Occipital lobe (tissue), 2 donors: Measurements from ENCODE around the genes SPPL2B, TMPRSS9, GADD45B and TLE6.

DNA sequence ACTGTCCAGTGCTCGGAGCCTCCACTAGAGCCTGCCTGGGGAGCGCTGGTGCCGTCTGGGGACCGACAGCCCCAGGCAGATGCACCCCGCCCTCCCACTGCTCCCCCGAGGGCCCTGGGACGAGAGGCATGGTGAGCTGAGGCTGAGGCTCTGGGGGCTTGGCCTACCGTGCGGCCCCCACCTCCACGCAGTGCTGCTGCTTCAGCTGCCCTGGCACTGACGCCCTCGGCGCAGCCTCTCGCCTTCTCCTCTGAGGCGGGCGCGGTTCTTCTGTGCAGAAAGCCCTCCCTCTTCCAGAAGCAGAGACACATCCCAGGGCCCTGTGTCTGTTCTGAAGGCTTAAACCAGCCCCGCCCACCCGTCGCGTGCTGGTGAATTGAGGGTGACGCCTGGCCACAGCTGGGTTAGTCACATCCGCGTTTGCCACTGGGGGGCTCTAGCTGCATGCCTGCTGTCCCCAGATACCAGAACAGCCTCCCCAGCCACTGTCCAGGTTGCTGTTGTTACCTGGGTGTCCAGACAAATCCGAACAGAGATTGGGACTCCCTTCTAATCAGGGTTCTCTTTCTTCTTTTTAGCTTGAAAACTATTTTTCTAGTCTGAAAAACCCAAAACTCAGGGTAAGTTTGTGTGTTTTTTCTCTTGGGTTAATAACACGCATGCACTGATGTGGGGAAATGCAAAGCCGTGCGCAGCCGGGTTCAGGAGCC is 27.6 kb downstream of the PLEKHJ1 start:
- RAMPAGE, long total RNA, result no peak

GRCh38 chr19:2236966-2237202 is 260 bp downstream of the SF3A2 start:
- RAMPAGE, long total RNA, result no peak

DNA sequence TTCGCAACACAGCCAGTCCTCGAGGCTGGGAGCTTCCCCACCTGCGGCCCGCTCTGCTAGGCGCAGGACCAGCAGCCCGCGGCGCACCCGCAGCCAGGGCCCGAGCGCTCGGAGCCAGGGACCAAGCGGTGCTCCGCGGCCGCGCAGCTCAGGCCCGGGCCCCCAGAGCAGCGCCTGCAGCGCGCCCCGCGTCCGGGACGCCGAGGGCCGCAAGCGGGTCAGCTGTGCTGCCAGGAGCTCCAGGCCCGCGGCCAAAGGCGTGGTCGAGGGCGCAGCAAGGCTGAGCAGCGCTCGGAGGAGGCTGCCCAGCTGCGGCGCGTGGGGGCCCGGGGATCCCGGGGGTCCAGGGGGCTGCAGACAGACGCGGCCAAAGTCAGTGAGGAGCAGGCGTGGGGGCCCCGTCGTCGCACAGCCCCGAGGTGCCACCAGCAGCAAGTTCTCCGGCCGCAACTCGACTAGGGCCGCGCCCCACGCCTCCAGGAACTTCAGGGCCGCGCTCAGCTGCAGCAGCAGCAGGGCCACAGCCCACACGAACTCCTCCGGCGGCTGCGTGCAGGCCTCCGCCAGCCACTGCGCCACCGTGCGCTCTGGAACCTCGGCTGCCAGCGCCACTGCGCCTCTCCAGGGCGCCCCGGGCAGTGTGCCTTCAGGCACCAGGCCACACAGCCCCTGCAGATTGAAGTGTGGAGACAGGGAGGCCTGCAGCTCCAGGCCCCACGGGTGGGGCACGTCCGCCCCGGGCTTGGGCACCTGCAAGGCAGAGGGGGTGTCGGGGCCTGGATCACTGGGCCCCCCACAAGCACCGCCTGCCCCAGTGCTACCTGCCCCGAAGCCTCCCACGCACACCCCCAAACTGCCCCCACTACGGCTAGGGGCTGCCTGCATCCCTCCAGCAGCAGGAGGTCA is 6.0 kb downstream of the PEAK3 start:
- RAMPAGE, long total RNA, result no peak

- RAMPAGE, long total RNA, result no peak
Measured at GRCh38 chr19:2287837-2288267, 5.9 kb upstream of the PEAK3 start.

DNA sequence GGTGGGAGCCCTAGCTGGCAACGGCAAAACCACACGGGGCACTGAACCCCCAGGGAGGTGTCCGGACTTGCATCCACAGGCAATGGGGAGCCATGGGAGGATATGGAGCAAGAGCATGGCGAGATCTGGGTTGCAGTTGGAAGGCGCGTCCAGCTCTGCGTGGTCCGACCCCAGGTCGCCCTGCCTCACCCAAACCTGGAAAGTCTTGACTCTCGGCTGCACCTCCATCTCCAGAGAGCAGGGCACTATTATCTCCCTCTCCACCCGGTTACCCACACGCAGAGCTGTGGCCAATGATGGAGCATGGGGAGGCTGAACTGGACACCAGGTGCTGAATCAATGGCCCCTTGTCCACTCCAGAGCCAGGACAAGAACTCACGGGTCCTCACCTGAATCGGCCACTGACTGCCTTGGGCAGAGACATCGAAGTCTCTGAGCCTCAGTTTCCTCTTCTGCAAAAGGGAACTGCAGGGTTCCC is 4.4 kb downstream of the LINGO3 start:
- RAMPAGE, long total RNA, result no peak

- RAMPAGE, long total RNA, result start-site peak on the minus strand at chr19:2328576-2328591, 364 and 448 reads in 2 replicates
Measured at GRCh38 chr19:2328304-2329129, at the start of gene SPPL2B. Gene SPPL2B, plus strand, starts transcription at chr19:2328684.

DNA sequence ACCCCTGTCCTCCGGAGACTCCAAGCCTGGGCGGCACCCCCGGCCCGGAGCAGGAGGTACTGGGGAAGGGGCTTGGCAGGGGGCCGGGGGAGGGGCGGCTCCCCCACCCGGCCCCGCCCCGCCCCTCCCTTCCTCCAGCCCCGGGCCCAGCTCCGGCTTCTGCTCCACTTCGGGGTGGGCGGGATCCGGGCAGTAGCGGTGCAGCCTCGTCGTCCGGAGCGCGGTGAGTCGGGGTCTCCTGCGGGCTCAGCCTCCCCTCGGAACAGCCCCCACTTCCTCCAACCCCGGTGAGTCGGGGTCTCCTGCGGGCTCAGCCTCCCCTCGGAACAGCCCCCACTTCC is at the start of gene TMPRSS9:
TSS of gene TMPRSS9 (plus strand) at position 192 of the 341 bp plus-strand sequence.
- RAMPAGE, long total RNA, result no peak

DNA sequence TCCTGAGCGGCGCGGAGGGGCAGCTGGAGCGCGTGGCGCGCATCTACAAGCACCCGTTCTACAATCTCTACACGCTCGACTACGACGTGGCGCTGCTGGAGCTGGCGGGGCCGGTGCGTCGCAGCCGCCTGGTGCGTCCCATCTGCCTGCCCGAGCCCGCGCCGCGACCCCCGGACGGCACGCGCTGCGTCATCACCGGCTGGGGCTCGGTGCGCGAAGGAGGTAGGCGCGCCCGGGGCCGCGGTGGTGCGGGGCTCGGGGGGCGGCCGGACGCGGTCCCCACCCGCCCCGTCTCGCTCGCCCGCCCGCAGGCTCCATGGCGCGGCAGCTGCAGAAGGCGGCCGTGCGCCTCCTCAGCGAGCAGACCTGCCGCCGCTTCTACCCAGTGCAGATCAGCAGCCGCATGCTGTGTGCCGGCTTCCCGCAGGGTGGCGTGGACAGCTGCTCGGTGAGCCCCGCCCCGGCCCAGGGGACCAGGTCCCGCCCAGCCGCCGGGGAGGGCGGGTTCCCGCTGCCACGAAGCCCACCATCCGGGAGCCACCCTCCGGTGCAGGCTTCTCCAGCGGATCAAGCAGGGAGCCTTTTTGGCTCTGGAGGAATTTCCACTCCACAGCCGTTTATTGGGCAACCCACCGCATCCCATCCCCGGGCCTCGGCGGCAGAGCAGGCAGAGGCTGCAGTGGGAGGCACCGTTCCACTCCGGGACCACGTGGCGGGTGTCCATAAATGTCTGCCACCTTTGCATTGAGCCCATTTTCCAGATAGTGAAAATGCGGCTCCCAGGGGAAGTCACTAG is 2.1 kb downstream of the TIMM13 start:
- RAMPAGE, long total RNA, result no peak

GRCh38 chr19:2426429-2427079 is 832 bp downstream of the TIMM13 start:
- RAMPAGE, long total RNA, result no peak

- RAMPAGE, long total RNA, result no peak
Measured at GRCh38 chr19:2434735-2435296, 7.4 kb upstream of the TIMM13 start.

DNA sequence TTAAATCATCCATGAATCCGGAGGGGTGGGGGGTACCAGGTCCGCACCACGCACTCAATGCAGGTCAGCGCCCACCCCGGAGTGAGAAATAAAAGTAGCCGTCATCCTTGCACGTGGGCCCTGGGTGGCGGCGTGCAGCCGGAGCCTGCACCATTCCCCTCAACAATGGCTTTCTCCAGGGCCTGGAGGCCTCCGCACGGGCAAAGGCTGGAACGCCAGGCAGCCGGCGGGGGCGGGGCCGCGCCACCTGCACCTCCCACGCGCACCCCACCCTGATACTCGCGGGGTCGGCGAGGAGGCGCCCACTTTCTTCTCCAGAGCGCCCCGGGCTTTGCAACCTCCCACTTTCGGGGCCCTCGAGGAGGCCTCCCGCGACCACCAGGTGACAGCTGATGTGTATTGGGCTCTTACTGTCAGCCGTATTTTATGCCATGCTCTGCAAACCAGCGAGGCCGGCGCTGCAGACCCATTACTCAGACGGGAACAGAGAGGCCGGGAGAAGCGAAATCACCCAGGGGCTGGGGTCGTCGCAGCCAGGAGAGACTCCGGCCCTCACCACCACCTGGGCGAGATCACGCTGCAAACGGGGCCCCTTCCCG is 714 bp upstream of the GADD45B start:
- RAMPAGE, long total RNA, result no peak

DNA sequence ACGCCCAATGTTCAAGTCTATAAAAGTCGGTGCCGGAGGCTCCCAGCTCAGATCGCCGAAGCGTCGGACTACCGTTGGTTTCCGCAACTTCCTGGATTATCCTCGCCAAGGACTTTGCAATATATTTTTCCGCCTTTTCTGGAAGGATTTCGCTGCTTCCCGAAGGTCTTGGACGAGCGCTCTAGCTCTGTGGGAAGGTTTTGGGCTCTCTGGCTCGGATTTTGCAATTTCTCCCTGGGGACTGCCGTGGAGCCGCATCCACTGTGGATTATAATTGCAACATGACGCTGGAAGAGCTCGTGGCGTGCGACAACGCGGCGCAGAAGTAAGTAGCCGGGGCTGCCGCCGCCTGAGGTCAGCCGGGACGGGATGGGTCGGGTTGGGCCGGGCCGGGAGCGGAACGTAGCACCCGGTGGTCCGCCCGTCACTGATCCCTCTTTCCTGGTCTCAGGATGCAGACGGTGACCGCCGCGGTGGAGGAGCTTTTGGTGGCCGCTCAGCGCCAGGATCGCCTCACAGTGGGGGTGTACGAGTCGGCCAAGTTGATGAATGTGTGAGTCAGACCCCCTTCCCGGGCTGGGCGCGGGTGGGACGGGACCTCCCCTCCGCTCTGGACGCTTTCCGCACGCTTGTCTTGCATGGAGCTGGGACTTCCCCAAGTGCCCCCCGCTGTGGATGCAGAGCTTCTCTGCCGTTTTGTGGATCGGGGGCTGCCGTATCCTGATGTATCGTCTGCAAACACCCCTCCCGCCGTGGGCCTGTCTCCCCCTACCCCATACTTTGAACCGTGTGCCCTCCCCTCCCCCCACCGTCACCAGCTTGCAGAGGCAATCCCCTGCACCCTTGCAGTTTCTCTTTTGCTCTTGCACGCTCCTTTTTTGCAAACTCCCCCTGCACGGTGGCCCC is at the start of gene GADD45B:
TSS of gene GADD45B (plus strand) at position 50 of the 906 bp plus-strand sequence.
- RAMPAGE, long total RNA, result no peak

DNA sequence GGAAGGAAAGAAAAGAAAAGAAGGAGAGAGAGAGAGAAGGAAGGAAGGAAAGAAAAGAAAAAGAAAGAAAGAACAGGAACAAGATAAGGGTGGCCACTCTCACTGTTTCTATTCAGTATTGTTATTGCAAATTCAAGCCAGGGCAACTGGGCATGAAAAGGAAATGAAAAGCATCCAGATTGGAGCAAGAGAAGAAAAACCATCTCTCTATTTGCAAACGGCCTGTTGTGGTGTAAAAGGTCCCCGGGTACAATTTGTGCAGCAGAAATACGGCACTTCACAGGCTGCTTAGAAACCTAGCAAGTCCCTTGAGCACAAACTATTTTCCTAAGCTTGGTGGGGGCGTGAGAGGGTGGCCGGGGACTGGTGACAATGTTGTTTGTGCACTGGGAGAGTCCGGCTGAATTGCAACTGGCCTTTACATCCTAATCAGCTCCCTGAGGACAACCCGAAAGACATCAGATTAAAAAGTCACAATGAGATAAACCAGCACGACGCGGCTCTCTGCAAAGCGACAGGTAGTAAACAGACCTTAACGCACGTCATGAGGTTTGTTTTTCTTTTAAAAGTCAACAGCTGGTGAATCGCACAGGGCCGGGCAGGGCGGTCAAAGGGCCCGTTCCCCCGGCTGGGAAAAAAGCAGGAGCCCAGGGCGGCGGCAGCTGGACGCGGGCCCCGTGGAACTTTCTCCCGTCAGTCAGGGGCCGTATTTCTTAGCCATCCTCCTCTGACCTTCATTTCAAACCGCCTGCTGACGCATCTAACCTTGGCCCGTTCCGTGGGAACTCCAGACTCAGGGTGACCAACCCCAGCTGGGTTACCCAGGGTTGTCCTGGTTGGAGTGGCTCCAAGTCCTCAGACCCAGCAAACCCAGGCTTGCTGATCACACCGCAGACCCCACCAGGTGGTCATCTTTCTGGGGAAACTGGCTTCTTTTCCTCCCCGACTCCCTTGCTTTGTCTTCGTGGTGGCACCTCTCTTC is 112.2 kb downstream of the GADD45B start:
- RAMPAGE, long total RNA, result no peak

GRCh38 chr19:2678008-2678485 is 24.4 kb downstream of the GNG7 start:
- RAMPAGE, long total RNA, result no peak

DNA sequence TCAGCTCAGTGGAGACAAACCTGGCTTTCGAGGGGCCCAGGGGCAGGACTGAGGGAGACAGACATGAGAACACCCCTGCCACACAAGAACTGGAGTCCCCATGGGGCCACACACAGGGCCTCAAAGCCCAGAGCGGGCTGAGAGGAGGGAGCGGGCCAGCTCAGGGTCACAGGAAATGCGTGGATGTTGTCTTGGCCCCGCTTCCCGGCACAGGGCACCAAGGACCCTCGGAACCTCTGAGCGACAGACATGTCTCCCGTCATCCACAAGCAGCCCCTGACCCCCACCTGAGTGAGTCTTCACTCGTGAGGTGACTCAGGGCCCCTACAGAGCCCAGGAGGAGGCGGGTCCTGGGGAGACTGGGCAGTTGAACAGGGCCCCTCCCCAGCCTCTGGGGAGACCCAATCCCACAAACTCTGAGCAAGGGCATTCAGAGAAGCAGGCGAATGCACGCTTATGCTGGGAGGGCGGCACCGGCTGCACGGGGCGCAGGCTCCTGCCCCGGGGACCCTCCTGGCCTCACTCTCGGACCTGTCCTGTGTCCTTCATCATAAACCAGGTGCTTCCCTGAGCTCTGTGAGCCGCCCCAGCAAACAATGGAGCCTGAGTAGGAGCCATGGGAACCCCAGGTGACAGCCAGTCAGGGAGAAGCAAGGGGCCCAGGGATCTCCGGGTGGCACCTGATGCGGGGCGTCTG is 20.2 kb downstream of the SGTA start:
- RAMPAGE, long total RNA, result no peak

- RAMPAGE, long total RNA, result no peak
Measured at GRCh38 chr19:2791920-2792376, 6.6 kb downstream of the THOP1 start.

- RAMPAGE, long total RNA, result no peak
Measured at GRCh38 chr19:2888726-2889336, 11.9 kb upstream of the ZNF57 start.

DNA sequence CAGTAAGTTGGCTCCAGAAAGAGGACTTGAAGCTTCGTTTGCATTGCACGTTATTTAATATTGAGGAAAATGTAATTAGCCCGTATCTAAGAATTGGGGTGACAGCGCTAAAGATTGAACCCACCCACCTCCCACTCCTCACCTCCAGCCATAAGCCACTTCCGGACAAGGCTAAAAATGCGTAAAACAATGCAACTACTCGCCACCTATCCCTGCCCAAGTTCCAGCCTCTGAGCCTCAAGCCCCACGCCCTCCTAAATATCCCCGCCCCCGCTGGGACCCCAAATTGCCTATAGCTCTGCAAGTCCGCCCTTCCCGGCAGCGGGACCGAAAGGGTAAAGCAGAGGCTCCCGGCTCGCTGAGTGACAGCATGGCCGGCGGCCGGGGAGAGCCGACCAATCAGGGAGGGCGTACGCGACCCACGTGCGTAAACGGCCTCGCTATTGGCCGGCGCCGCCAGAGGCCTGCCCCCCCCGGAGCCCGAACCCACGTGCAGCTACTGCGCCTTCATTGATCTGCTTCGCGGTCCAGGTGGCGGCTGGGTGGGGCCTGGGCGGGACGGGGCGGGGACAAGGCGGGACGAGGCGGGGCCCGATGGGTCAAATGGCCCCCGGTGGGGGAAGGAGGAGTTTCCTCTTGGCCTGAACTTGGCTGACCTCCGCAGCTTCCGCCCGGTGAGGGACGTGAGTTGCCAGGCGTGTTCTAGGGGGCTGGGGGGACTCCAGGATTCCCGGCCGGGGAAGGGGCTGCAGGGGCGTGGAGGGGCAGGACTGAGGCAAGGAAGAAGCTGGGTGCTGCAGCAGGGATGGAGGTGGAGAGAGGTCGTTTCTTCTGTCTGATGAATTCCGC is at the start of gene TLE6:
TSS of gene TLE6 (plus strand) at position 628 of the 849 bp plus-strand sequence.
- RAMPAGE, long total RNA, result no peak

DNA sequence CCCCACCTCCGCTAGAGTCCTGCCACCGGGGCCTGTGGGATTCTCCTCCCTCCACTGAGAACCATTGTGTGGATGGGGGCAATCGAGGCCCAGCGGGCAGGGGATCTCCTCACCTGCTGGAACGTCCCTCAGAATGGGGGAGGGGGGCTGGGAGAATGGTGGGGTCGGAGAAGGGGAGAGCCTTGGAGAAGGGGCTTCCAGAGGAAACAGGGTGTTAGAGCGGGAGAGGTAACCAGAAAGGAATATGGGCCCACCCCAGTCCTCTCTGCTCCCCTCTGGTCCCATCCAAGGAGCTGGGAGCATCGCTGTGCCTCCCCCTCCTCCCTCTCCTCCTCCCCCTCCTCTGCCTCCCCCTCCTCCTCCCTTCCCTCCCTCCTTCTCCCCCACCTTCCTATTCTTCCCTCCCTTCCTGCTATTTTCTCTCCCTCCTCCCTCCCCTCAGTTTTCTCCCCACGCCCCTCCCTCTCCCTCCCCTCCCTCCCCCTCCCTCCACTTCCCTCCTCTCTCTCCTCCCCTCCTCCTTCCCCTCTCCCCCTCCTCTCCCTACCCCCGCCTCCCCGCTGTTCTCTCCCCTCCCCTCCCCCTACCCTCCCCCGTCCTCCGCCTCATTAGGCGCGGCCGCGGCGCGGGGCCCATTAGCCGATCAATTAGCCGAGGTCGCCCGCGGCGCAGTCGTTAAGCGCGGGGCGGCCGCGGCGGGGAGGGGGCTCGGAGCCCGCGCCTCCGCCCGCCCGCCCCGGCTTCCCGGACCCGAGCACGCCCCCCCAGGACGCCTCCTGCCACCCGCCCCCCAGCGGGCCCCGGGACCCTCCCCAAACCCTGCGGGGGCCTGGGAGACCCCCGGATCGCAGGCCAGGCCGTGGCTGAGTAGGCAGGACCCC is 15.5 kb downstream of the TLE5 start:
- RAMPAGE, long total RNA, result no peak

- RAMPAGE, long total RNA, result no peak
Measured at GRCh38 chr19:3054941-3055579, 7.2 kb downstream of the TLE5 start.